Peyer's patch (tissue), 4 donors: ENCODE results near the genes ZBTB18 and ADSS2.

DNA sequence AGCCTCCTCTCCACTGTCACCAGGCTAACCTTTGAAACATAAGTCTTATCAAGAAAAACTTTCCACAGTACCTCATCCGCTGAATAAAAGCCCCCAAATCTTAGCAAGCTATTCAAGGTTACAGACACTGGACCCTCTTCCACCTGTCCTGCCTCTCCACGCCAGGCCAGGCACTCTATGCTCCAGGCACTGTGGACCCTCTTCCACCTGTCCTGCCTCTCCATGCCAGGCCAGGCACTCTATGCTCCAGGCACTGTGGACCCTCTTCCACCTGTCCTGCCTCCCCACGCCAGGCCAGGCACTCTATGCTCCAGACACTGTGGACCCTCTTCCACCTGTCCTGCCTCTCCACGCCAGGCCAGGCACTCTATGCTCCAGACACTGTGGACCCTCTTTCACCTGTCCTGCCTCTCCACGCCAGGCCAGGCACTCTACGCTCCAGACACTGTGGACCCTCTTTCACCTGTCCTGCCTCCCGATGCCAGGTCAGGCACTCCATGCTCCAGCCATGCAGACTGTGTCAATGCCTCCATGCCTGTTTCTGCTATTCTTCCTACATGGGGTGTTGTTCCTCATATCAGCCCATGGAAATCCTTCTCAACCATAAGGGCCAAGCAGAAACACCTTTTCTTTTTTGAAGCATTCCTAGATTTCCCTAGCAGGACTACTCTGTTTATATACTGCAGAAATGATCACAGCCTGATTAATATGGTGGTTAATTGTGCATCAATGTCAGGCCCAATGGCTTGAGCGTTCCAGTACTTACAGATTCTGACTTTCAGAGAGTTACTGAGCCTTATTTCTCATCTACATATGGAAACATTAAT lies 16.1 kb downstream of the CHML start:
- PRO-cap = no peak
- RAMPAGE, long total RNA, 4 experiments = no peak in any of the 4 experiments

DNA sequence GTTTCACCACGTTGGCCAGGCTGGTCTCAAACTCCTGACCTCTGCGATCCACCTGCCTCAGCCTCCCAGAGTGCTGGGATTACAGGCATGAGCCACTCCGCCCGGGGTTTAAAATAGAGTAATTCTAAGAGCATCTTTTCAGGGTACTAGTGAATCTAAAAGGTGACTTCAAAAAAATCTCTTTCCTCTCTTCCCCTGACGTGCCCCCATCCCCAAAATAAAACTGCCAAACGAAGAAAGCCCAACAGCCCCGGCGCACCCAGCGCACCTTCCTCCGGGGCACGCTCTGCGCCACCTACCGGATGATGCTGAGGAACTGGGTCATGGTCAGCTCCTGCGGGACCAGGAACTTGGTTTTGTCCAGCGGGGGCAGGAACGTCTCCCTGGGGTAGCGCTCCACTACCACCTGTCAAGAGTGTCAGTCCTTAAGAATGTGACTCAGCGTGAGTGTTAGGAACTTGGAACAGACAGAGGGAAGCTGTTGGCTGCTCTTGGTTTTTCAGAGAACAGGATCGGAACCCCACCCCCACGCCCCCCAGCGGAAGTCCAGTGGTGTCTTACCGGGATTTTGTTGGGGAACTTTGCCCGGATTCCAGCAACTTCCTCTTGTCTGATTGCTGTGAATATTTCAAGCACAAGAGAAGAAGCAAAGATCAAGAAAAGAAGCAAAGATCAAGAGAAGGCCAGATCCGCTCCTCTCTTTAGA lies 530 bp downstream of the MAP1LC3C start:
- PRO-cap = no peak
- RAMPAGE, long total RNA, 4 experiments = no peak in any of the 4 experiments

GRCh38 chr1:243240192-243240480 lies 14.9 kb downstream of the CEP170 start:
- PRO-cap = no peak
- RAMPAGE, long total RNA, 4 experiments = no peak in any of the 4 experiments

DNA sequence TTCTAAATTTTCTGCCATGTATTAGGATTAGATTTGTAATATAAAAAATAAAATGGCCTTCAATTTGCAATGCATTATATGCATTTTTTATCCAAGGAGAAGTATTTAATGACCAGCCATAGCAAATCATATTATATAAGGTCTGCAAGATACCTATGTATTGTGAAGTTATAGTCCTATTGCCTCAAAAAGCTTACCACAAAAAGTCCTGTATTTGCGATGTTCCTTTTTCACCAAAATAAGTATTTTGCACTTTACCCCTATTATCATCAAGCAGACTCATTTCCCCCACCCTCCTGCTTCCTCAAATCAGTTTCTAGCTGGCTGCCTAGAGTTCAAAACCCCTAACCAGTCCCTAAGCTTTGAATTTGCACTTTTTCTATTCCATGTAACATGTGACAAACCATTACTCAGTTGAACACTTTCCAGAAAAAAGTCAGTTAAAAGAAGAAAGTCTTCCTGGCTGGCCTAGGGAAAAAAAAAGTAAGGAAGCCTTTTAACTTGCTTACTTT lies 8.3 kb downstream of the CEP170 start:
- PRO-cap = no peak
- RAMPAGE, long total RNA, 4 experiments = no peak in any of the 4 experiments

GRCh38 chr1:243248721-243249384 lies 6.2 kb downstream of the CEP170 start:
- PRO-cap = no peak
- RAMPAGE, long total RNA, 4 experiments = no peak in any of the 4 experiments

- PRO-cap = no peak
- RAMPAGE, long total RNA, 4 experiments = no peak in any of the 4 experiments
These were observed 88.2 kb downstream of the SDCCAG8 start for GRCh38 chr1:243344020-243344375.

DNA sequence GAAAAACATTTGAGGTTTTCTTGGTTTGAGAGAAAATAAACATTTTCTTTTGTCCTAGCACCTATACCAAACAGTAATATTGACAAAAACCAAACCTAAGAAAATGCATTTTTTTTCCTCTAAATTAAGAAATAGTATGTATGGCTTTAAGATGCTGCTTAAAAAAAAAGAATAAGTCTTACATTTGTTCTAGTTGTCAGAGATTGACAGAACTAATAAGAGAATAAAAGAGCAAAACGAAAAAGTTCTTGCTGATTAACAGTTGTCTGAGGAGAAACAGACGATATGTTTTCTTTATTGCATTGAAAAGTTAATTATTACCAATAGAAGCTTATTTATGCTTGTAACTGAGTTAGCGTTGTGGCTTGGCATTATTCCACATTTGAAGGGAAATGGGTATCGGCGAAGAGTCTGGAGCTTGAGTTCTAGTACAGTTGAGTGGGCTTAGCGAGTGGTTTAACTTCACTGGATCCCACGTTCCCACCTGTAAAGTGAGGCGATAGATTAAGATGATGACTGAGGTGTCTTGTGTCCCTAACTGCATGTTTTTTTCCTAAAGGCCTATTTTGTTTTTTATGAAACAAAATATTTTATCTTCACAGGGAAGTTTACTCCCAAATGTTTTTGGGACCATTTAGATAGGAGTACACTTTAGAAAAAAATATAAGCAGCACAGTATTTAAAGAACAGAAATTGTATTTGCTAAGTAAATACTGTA lies 109.0 kb downstream of the SDCCAG8 start:
- PRO-cap = no peak
- RAMPAGE, long total RNA, 4 experiments = no peak in any of the 4 experiments

DNA sequence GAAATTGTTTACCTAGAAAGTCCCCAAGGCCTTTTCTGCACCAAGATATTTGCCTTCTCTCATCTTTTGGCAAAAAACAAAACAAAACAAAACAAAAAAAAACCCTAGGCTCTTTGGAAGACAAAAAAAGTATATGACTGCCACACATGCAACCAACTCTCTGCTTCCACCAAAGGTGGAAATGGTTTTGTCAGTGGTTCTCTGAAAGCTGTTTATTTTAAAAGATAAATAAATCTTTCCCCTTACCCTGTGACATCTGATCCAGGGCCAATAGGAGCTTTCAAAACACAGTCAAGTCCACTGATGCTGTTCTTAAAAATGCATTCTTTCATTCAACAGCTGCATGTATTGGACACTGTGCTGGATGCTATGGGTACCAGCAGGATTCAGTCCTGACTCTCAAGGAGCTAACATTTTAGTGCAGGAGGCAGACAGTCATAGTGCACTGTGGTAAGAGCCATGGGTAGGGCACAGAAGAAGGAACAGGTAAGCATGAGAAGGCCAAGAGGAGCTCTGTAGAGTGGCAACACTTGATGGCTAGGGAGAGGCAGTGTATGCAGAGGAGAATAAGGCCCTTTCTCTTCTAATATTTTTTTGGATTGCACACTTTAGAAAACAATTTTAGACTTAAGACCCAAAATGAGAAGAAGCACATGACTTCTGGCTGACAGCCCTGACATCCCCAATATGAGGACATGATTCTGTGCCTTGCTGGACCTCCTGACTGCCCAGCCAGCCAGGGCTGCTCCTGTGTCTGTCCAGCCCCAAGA lies 207.1 kb downstream of the SDCCAG8 start:
- PRO-cap = no peak
- RAMPAGE, long total RNA, 4 experiments = start-site peak on the plus strand in 1 of 4 experiments, centred at position 480 of the sequence, 7 reads per replicate

DNA sequence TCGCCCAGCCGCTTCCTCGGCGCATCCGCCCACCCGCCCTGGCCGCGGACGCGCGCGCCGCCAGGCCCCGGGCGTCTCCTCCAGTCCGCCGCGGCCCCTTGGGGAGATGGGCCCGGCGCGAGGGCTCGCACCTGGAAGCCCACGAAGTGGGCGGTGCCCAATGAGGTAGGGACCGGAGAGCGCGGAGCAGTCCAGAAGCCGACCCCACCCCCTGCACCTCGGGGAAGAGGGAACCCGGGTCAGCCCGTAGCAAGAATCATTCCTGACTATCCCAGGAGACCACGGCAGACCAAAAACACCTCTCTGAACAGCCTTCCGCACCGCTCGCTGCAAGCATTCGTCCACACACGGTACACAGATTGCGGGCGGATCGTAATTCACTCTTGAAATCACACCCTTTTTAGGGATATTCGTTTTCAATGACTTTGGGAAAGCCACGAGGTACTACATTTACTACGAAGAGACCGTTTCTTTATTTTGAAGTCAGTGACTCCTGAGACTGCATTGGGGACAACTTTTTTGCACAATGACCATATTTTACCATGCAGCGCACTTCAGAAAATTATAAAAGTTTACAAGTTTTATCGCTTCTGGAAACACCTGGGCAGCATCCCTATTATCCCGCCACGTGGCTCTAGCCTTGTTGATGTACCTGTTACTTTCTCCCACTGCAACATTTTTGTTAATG lies 1.0 kb upstream of the AKT3 start:
- PRO-cap = bidirectional peak, plus-strand start at position 147 of the sequence, minus-strand start at position 100 of the sequence
- RAMPAGE, long total RNA, 4 experiments = no peak in any of the 4 experiments

- PRO-cap = no peak
- RAMPAGE, long total RNA, 4 experiments = no peak in any of the 4 experiments
These were observed 77.0 kb upstream of the AKT3 start for GRCh38 chr1:243927096-243927361.

DNA sequence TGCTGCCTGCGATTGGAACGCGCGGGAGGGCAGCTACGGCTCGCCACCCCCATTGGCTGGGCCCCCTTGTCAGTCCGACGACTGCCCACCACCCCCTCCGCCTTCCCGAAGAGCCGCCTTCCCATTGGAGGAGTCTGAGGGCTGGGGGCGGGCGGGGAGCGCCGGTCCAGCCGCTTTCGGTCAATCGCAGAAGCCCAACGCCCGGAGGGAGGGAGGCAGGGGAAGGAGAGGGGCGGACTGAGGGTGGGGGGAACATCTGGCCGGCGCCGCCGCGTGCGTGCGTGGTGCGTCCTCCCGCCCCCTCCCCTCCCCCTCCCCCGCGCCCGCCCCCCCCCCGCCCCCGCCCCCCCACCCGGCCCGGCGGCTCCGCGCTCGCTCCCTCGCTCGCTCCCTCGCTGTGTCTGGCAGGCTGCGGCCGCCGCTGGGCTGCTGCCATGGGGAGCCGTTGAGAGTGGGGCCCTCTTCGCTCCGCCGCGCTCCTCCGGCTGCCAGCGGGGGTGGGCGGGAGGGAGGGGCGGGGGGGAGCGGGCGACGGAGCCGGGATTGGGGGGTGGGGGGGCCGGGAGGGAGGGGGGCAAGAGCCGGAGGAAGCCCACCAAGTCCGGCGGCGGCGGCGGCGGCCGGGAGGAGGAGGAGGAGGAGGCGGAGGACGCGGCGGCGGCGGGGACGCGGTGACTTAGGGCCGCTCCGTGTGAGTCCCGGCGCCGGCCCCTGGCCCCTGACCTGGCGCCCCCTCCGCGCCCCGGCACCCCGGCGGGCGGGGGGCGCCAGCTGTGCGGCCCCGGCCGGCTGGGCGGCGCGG lies 2.6 kb upstream of the ZBTB18 start:
- PRO-cap = bidirectional peak, plus-strand start at position 204 of the sequence, minus-strand start outside the sequence; unidirectional peak, plus-strand start at position 398 of the sequence
- RAMPAGE, long total RNA, 4 experiments = no peak in any of the 4 experiments

DNA sequence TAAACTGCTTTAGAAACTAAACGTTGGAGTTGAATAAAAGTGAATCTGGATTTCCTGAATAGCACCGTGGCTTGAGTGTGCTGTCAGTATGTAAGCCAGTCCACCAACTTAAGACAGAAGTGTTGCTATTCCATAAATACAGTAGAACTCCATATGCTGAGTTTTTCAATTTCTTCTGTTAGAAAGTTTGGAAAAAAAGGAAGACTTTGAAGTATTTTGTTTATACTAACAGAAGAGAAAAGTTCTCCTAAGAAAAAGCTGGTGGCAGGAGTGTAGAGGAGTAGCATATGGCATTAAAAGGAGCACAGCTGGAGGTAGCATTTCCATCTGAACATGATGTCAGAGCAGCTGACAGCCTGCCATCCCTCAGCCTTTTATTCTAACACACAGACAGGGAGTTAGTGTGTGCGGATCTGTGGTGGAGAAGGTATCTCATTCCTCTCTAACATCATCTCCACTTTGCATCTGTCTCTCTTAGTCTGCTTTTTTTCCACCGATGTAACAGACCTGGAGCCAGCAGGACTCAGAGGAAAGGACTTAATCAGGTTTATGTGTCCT lies at the start of gene ZBTB18:
TSS of gene ZBTB18 (plus strand) at position 401 of the 558 bp plus-strand sequence.
- PRO-cap = no peak
- RAMPAGE, long total RNA, 4 experiments = no peak in any of the 4 experiments

DNA sequence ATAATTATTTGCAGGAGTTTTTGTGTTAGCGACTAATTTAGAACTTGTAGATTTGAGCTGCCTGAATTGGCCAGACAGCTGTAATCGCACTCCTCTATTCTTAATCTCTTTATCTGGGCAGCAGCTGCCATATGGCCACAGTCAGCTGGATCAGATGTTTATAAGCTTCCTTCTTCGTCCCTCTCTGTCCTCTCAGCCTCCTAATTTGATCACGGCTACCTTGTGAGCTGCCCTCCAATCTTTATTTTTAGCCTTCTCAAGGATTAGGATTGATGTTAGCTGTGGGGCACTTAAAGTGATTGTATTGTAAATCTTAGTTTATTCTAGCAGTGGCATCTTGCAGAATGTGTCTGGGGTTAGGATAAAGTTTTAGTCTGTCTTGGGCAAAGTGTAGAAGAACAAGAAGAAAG lies 978 bp downstream of the ZBTB18 start:
- PRO-cap = no peak
- RAMPAGE, long total RNA, 4 experiments = no peak in any of the 4 experiments

DNA sequence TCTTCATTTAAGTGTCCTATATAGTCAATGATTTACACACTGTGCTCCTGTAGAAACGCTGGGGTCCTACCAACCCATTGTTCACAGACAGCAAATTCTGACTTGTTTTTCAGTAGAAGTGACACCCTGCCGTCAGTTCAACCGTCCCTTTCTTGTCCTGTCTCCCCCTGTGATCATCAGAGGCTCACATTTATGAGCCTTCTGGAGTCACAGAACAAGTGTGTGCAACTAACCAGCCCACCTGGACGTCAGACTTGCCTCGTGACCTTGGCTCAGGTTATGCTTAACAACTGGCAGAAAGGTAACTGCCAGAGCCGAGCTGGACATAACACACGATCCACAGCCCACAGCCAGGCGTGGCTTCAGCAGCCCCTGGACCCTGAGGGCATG lies 103.7 kb downstream of the ZBTB18 start:
- PRO-cap = no peak
- RAMPAGE, long total RNA, 4 experiments = no peak in any of the 4 experiments

DNA sequence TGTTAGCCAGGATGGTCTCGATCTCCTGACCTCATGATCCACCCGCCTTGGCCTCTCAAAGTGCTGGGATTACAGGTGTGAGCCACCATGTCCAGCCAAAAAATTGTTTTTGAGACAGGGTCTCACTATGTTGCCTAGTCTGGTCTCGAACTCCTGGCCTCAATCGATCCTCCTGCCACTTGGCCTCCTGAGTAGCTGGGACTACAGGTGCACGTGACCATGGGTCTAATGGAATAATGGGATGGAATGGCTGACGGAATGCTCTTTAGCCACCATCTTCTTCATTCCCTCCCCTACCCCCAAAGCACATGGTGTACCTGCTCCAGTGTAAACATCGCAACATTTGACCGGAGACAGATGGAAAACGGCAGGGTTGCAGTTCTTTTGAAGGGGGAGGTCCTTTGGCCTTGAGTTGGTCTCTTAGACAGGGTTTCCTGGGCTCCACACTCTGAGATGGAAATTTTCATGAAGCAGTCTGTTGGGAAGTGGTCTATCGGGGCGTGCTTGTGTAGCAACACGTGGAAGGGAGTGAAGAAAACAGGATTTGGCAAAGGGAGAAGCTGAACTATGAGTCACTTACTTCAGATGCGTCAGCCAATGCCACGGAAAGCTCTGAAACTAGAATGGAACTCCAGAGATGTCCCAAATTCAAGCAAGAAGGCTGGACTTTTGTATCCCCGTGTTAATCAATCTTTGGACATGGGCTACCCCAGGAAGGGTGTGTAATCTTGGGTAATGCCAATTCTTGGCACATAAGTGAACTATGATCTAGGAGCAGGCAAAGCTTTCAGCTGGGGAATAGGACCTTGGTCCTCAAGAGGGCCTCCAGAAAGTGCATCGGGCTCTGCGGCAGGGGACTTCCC lies 3.6 kb upstream of the C1orf100 start:
- PRO-cap = no peak
- RAMPAGE, long total RNA, 4 experiments = no peak in any of the 4 experiments

- PRO-cap = bidirectional peak, plus-strand start at chr1:244452294, minus-strand start at chr1:244451881
- RAMPAGE, long total RNA, 4 experiments = start-site peak on the minus strand in 4 of 4 experiments, at chr1:244451826-244451928 at its widest, 49 to 320 reads per replicate
These were observed at the start of gene ADSS2 for GRCh38 chr1:244451613-244452682. Gene ADSS2, minus strand, starts transcription at chr1:244451909.

DNA sequence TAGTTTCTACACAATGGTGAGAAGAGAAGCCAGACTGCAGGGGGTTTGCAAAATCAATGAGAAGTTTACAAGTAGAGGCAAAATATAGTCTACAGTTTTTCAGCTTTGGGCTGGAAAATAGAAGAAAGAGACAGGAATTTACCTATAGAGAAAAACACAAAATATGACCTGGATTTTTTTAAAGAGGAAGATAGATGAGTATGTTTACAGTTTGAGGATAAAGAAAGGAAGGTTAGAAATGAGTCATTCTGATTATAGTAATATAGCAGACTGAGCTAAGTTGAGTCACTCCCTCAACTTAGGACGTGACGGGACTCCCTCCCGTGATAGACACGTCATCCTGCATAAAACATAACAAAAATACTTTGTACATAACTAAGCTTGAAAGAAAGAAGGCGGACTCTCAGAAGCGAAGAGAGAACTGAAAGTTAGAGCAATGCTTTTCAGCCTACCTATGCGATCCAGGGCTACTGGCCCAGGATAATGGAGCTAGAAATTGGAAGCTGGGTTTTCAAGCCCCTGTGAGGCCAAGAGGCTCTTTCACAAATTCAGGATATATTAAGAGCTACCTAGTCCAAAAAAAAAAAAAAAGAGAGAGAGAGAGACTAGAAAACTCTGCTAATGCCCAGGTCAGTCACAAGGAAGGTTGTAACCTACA lies 53.0 kb upstream of the DESI2 start:
- PRO-cap = unidirectional peak, plus-strand start at position 384 of the sequence
- RAMPAGE, long total RNA, 4 experiments = no peak in any of the 4 experiments

DNA sequence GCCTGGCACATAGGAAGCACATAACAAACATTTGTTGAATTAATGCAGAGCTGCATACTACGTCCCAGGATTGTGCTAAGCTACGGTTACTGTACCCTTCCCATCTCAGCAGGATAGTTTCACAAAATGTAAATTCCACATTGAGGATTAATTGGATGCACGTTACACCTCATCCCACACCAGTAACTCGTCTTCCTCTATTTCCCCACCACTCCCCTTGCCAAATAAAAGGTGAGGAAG lies 691 bp upstream of the DESI2 start:
- PRO-cap = no peak
- RAMPAGE, long total RNA, 4 experiments = no peak in any of the 4 experiments

DNA sequence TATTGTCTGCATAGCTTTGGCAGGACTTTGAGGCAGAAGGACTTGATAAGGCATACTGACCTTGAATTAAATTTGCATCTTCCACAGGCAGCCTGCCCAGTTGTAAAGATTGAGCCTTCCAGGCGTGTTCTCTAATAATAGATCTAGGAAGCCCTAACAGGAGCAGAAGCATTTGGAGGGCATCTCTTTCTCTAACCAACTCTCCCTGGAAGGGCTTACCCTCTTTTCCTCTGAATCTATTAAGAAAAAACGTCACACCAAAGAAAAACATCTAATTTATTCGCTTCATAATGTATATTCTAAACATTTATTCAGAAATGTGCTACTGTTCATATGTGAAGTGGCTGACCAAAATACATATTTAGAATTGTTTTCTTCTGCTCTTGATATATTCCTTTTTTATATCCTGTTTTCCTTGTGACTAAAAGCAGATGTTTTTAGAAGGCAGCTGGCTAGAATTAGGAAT lies 20.2 kb downstream of the DESI2 start:
- PRO-cap = no peak
- RAMPAGE, long total RNA, 4 experiments = no peak in any of the 4 experiments

DNA sequence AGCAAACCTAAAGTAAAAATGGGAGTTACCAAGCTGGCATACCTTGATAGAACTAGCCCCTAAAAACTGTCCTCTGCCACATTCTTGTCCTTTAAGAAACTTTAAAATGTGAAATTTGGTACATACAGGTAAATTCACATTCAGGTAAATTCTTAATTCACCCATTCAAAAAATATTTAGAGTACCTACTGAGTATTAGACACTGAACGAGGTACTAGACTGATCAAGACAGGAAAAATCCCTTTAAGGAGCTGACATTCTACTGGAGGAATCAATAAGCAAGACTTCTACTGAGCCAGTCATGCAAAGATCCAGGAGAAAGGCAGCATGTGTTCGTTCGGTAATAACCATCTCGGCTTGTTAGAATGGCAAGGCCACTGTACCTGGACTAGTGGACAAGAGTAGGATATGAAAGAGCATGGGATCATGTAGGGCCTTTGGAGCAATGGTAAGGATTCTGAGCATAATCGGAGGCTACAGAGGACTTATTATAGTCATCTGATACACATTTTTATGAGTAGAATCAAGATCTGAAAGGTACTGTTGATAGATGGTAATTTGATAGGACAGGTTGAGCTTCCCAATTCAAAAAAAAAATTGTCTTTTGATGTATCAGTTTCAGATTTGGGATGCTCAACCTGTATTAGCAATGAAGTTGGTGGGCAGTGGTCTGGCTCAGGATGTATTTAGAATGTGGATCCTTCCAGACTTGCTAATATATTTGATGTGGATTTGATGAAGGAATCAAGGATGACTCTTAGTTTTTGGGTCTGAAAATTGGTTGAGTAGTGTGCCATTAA lies 2.2 kb downstream of the COX20 start:
- PRO-cap = no peak
- RAMPAGE, long total RNA, 4 experiments = no peak in any of the 4 experiments